ENCODE results near the gene LPCAT4.

- PRO-cap: no peak
These were observed 765 bp downstream of the OTUD7A start for GRCh38 chr15:31869490-31870326.

- PRO-cap: no peak
These were observed 15.3 kb downstream of the GREM1 start for GRCh38 chr15:32732628-32733891.

DNA sequence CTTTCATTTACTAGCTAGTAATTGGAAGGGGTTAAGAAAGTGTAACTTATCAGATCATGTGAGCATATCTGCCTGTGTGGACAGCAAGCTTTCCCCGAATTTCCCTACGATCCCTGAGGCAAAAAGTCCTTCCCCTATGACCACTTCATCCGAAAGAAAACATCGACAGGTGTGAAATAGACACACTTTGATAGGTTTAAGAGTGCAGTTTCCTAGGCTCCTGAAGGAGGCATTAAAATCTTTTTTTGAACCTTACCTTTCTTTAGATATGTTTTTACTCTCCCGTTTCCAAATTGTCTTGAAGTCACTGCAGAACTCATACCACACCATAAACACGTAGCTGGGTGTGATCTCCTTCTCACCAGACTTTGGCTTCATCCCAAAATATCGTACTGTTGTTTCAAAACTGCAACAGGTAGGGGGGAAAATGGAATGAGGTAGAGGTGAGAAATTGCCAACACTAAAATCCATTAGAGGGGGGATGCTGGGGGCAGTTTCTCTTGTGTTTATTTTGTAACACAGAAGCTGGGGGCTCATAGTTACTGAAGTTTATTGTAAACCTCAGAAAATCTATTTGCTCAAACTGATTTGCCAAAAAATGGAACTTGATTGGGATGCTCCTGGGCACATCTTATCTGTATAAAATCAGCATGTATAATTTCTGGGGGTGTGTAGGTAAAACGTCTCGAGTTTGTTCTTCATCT lies 80.9 kb downstream of the GREM1 start:
- PRO-cap: no peak

- PRO-cap: no peak
These were observed 120.9 kb downstream of the GREM1 start for GRCh38 chr15:32838487-32839322.

DNA sequence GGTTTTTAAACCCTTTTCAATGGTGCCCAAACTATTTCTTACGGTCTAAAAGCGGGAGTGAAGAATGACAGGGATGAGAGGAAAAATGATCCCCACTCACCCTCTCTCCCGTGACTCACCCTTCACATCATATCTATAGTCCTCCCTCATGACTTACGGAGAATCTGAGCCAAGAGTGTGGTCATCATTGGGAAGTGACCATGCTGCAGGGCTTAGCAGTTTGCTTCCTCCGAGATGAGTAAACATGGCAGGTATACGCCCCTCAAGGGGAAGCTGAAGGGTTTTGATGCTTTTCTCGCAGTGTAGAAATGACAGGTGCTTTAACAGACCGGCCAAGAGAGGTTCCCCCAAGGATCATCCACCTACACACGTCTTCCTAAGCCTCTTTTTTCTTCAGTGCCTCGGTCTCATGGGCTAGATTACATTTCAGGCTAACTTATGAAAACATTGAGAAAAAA lies 274.1 kb downstream of the RYR3 start:
- PRO-cap: no peak

DNA sequence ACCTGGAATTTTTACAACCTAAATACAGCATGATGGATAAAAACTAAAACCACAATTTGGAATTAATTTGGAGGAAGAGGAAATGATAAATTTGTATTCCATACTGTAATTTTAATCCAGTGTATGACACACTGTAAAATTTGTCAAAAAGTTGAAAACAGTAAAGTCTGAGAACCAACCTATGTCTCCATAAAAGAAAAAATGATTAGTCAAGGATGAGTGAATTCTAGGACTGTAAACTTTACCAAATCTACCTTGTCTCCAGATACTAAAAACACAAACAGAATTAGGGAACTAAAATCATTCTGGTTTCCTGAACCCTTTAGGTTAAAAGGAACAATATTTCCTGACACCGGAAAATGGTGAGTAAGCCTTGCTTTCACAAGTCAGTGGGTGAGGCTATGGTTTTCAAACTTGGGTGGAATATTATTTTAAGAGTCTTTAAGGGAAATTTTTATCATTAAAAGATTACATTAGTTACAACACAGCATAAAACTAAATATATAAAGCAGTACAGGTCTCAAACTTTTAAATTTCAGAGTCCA lies 2.5 kb downstream of the SLC12A6 start:
- PRO-cap: no peak

DNA sequence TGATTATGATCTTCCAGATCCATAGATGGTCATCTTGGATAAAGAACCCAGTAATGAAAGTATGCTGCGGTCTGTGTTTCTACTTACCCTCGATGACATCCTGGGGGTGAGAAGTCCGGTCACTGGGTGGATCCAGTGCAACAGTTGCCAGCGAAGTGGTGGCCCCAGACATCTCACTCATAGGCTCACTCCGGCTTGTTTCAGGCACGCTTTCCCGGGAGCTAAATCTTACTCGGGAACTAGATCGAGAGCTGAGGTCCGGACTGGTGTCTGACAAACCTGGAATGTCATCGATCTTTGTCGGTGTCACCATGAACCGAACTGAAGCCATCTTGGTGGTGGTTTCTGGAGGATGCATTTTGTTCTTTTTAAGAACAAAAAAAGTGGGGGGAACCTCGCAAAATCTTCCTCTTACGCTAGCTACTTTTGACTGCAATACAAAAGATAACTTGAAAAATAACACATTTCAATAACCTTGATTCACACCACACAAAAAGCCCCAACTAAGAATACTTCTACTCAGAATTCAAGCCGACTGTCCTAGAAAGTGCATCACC lies 1.2 kb downstream of the SLC12A6 start:
- PRO-cap: no peak

DNA sequence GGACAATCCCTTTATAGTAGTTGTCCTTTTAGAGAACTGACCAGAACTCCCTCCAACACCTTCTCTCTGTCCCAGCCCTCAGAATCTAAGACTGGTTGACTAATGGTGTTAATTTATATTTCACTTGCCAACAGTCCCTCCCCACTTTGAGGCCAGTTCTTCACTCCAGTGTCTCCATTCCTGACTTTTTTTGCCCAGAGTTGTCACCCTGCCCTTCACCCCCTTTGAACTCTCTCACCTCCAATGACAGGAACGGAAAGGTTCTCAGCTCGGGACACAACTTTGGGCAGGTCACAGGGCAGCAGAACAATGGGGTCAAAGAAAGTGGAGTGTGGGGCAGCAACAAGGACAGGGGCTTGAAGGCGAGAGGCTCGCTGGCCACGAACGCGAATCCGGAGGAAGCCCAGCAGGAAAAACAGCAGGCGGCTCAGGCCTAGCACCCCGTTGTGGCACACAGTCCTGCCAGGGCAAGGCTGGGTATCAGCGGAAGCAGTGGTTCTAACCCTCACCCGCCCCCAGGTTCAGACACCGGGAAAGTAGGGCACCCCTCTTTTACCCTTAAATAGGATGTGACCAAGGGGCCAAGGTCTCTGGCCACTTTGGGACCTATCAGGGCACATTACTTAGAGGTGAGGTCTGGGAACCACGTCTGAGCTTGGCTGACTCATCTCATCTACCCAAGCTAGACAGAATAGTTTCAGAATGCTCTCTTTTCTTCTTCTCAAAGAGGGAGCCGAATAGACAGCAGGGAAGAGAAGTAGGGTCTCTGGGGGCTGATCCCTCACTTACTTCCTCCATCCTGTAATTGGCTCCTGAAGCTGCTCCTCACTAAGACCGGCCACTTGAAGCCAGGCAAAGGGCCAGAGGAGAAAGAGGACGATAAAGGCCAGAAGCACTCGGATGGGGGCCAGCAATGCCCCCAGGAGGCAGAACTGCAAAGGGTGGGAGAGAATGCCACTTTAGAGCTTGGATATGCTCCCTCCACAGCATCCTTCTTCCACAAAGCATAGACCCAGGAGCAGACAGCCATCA lies 1.9 kb downstream of the LPCAT4 start:
- PRO-cap: no peak

- PRO-cap: bidirectional peak, plus-strand start at chr15:34366694, minus-strand start at chr15:34366602
These were observed 869 bp downstream of the LPCAT4 start for GRCh38 chr15:34365802-34366851.

GRCh38 chr15:34366852-34368048 lies at the start of gene LPCAT4:
LPCAT4 (minus strand) TSS chr15:34367196.
- PRO-cap: bidirectional peak, plus-strand start at chr15:34367299, minus-strand start at chr15:34367196; bidirectional peak, plus-strand start at chr15:34367847, minus-strand start at chr15:34367713

- PRO-cap: bidirectional peak, plus-strand start at chr15:34437169, minus-strand start at chr15:34437071
These were observed 720 bp downstream of the GOLGA8A start for GRCh38 chr15:34436571-34437605.

- PRO-cap: no peak
These were observed 79.6 kb upstream of the GOLGA8B start for GRCh38 chr15:34662933-34663574.

DNA sequence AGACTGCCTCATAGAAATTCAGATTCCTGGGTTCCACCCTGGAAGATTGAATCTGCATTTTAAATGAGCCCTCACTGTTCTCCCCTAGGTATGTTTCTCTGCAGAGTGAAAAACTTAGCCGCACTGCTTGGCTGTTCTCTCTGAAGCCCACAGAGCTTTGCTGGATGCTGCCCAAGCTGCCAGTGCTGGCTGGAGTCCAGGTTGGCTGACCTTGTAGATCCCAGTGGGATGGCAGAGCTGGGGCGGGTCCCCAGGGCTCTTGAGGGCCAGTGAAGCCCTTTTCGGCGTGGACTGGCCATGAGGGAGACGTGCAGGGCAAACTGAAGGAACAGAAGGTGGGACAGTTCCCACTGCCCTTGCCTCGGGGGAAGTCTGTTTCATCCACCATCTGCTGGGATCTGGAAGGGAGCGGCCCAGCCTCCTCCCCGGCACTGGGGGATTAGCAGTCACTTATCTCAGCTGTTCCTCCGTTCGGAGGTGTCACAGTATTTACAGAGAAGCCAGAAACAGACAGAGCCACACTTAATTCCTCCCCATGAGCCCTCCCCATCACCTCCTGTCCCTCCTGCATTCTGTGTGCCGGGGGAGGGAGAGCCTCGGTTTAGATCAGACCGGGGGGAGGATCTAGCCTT lies 3.9 kb upstream of the ACTC1 start:
- PRO-cap: bidirectional peak, plus-strand start at position 278 of the sequence, minus-strand start at position 139 of the sequence

GRCh38 chr15:34855079-34855452 lies 59.7 kb upstream of the ACTC1 start:
- PRO-cap: no peak

GRCh38 chr15:35298921-35299572 lies 214.0 kb upstream of the NANOGP8 start:
- PRO-cap: no peak

- PRO-cap: no peak
These were observed 216.0 kb upstream of the NANOGP8 start for GRCh38 chr15:35301040-35301476.

DNA sequence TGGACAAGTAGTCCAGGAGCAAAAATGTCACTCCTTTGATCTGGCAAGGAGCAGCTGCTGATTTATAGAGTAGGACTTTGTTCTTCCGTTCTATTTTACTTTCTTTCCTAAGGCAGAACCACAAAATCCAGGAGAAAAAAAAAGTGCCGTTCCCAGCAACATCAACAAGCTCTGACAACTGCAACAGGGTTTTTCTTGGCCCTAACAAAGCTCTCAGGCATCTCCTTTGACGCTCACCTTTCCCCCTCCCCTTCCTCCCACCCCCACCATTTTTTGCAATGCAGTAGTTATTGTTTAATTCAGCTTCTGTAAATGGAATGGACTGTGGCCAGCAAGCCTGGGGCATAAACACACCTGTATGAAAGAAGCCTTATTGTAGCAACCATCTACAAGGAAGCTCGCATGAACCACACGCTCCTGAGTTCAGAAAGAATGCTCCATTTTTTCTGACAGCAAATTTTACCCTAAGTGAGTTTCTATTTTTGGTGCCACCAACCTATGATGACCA lies 196.2 kb downstream of the MEIS2 start:
- PRO-cap: no peak

DNA sequence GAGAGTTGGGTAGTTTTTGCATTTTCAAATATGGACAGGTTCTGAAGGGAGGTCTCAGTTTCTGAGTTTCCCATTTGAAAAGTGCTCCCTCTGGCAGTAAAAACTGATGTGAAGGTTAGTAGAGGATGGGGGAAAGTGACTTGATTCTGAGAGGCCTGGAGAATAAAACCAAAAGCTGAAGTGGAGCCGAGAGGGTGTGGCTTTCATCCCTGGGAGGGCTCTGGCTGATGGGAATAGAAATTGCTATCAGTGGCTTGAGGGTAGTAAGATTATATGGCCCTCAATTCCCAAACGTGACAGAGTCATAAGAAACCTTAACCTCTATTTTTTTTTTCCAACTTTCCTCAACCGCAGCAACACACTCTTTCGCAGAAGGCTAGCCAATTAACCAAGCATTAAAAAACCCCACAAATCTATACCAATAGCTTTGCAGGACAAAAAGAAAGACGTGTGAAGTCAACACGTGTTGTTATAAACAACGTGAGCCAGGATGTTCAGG lies 185.9 kb downstream of the MEIS2 start:
- PRO-cap: no peak

DNA sequence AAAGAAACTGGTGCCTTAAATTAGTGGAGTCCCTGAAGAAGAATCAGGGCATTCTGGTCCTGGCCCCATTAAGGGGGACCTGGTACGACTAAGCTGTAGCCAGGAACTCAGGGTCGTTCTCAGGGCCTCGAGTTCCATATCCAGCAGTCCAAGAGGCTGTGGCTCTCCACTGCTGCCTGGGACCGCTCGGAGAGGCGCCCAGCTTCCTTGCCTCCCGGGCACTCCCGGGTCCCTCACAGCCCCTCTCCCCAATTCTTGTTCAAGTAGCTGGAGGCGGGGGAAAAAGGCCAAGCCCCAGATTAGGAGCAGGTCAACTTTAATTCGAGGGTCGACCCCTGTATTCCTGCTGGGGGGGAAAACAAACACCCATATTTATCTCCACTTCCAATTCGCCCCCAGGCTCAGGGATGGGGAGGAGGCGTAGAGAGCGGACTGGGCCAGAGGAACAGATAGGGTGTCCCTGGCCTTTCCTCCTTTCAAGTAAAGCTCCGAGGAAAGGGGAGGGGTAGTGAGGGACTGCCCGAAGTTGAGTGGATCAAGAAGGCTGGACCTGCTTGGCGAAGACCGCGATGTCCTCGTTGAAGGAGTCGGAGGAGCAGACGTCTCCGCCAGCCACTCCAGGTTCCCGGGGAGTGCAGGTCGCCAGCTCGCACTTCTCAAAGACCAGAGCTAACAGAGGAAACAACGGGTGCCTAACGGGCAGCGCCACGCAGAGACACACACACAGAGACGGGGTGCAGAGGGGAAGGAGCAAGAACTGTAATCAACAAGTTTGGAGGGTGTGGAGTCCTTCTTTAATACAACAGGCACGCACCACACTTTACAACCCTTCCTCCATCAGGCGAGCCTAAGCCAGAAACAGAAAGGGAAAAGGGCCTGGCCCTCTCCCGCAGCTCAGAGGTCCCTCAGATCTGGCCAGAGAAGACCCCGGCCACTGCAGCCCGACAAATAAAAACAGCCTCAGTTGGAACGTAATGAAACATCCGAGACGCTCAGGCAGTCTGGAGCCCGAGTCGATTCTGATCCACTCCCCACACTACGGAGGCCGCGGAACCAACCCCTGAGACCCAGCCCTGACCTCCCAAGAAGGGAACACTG lies 4.3 kb downstream of the MEIS2 start:
- PRO-cap: no peak

GRCh38 chr15:37122494-37122967 lies 22.2 kb upstream of the MEIS2 start:
- PRO-cap: no peak

All from right cardiac atrium (tissue), 1 donor.